Osteoblast (primary cell): ENCODE measurements around a stretch of chr4.

- CAGE, long polyA plus RNA: no peak
- RRBS: 3% methylated on average over 18 of the region's 51 CpGs
Measured at GRCh38 chr4:1580070-1580819, 103.9 kb downstream of the FAM53A start.

GRCh38 chr4:1605401-1606046, 78.6 kb downstream of the FAM53A start:
- CAGE, long polyA plus RNA: no peak
- RRBS: no CpG with 5 or more reads among the region's 27 CpGs

DNA sequence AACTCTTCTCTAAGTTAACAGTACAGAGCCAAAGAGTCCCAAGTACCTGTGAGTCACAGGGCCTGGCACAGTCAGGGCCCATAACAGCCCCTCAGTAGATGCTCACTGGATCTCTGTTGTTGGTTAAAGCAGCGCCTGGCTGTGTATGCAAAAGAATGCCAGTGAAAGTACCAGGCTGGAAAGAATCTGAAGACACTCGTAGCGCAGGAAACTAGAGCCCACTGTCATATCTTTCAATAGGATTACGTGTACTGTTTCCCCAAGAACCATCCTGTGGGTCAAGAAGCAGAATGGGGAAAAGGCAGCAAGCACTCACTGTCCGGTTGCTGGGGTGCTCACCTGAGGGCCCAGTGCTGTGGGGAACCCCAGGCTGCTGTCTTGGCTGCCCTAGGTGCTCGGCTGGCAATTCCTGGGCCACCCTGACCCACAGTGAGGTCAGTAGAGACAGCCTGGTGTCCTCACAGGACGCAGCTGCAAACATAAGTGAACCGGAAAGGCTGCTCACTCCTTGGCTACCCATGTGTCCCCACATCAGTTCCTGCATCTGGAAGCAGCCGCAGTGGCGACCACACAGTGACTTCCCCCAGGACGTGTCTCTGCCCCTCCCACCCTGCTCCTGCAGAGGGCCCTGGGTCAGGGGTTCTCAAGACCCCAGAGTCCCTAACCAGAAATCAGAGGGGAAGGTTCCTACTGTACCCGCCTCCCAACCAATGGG, 3.1 kb upstream of the SLBP start:
- CAGE, long polyA plus RNA: no peak
- RRBS: no CpG with 5 or more reads among the region's 12 CpGs

GRCh38 chr4:1752006-1752287, 30.6 kb downstream of the TACC3 start:
- CAGE, long polyA plus RNA: no peak
- RRBS: no CpG with 5 or more reads among the region's 6 CpGs

GRCh38 chr4:1855154-1855841, 658 bp downstream of the LETM1 start:
- CAGE, long polyA plus RNA: no peak
- RRBS: 2% methylated on average over 21 of the region's 53 CpGs

- CAGE, long polyA plus RNA: no peak
- RRBS: no CpG with 5 or more reads among the region's 8 CpGs
Measured at GRCh38 chr4:1868109-1868901, 2.9 kb upstream of the NSD2 start.

GRCh38 chr4:1872876-1873700, 1.9 kb downstream of the NSD2 start:
- CAGE, long polyA plus RNA: no peak
- RRBS: no CpG with 5 or more reads among the region's 7 CpGs

DNA sequence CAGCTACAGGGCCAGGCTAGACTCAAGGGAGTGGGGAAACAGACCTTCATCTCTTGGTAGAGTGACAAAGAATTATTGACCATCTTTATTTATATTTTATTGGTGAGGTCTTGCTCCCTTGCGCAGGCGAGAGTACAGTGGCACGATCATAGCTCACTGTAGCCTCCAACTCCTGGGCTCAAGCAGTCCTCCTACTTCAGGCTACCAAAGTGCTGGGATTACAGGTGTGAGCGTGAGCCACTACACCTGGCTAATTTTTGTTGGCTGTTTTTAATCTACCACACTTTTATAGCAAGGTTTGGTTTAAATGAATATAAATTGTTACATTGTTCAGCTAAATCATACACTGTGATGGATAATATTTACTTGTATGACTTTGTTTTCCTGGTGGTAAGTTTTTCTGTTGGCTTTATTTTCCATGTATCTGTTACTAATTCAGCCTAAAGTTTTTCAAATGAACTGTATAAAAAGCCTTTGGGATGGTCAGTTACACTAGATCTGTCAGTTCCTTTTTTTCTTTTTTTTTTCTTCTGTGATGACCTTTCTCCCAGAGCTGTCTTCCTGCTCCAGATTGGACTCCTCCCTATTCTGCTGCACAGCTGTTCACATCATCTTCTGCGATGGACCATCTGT, 16.3 kb downstream of the NSD2 start:
- CAGE, long polyA plus RNA: no peak
- RRBS: no CpG with 5 or more reads among the region's 5 CpGs

GRCh38 chr4:1917894-1918695, 46.9 kb downstream of the NSD2 start:
- CAGE, long polyA plus RNA: no peak
- RRBS: no CpG with 5 or more reads among the region's 5 CpGs

DNA sequence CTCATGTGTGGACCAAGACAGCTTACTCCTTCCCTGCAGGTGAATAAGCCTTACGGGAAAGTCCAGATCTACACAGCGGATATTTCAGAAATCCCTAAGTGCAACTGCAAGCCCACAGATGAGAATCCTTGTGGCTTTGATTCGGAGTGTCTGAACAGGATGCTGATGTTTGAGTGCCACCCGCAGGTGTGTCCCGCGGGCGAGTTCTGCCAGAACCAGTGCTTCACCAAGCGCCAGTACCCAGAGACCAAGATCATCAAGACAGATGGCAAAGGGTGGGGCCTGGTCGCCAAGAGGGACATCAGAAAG, 49.4 kb downstream of the NELFA start:
- CAGE, long polyA plus RNA: no peak
- RRBS: no CpG with 5 or more reads among the region's 9 CpGs

DNA sequence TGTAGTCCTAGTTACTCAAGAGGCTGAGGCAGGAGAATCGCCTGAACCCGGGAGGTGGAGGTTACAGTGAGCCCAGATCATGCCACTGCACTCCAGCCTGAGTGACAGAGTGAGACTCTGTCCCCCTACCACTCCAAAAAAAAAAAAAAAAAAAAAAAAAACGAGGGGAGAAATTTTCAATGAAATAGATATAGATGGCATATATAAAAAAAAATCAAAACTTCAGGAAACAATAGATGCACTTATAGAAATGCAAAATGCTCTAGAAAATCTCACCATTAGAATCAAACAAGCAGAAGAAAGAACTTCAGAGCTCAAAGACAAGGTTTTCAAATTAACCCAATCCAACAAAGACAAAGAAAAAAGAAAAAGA, 40.8 kb downstream of the HAUS3 start:
- CAGE, long polyA plus RNA: no peak
- RRBS: no CpG with 5 or more reads among the region's 3 CpGs

- CAGE, long polyA plus RNA: no peak
- RRBS: 2% methylated on average over 8 of the region's 21 CpGs
Measured at GRCh38 chr4:2241382-2241675, 592 bp downstream of the HAUS3 start.

DNA sequence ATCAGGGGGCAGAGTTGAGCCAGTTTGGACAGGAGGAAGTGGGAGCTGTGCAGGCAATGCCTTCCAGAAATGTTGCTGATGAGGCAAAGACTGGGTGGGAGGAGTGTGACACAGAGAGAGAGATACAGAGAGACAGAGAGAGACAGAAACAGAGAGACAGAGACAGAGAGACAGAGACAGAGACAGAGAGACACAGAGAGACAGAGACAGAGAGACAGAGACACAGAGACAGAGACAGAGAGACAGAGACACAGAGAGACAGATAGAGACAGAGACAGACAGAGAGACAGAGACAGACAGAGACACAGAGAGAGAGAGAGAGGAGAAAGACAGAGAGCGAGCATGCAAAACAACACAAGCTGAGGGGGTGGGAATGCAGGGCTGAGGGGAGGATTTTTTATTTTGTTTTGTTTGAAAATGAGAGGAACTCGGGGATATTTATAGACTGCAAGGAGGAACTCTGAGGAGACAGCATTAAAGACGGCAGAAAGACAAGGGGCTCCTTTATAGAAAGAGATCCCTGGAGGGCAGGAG, 1.9 kb upstream of the HAUS3 start:
- CAGE, long polyA plus RNA: no peak
- RRBS: no CpG with 5 or more reads among the region's 3 CpGs

DNA sequence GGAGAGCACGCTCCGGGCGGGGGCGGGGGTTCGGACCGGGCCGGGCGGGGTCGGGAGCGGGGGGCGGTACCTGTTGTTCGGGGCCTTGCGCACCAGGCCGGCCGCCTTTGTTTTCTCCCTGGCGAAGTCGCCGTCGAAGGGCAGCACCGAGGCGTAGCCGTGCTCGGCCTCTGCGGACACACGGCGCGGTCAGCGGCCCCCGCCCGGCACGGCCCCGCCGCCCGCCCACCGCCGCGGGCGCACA, 332 bp downstream of the MXD4 start:
- CAGE, long polyA plus RNA: no peak
- RRBS: under 1% methylated on average over 17 of the region's 38 CpGs

- CAGE, long polyA plus RNA: no peak
- RRBS: no CpG with 5 or more reads among the region's 19 CpGs
Measured at GRCh38 chr4:2297952-2298358, 36.0 kb upstream of the MXD4 start.

DNA sequence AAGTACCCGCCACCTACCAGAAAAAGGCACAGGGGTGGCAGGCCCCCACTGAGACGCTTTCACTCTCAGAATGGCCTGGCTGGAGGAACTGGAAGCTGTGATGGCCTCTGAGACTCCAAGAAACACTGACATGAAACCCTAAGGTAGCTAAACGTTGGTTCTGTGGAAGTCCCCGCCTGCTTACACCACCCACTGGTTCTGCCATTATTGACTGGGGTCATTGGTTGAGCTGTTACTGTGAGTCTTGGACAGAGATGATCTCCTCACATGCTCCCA, 6.4 kb downstream of the ZFYVE28 start:
- CAGE, long polyA plus RNA: no peak
- RRBS: no CpG with 5 or more reads among the region's 4 CpGs

GRCh38 chr4:2419859-2420328, 1.4 kb upstream of the ZFYVE28 start:
- CAGE, long polyA plus RNA: no peak
- RRBS: no CpG with 5 or more reads among the region's 8 CpGs

- CAGE, long polyA plus RNA: no peak
- RRBS: 70% methylated on average over 7 of the region's 27 CpGs
Measured at GRCh38 chr4:2457330-2458231, 11.3 kb upstream of the RNF4 start.

- CAGE, long polyA plus RNA: no peak
- RRBS: 2% methylated on average over 28 of the region's 48 CpGs
Measured at GRCh38 chr4:2535237-2535933, 1.1 kb upstream of the FAM193A start.

- CAGE, long polyA plus RNA: no peak
- RRBS: no CpG with 5 or more reads among the region's 8 CpGs
Measured at GRCh38 chr4:2570828-2571322, 34.4 kb downstream of the FAM193A start.